ENCODE measurements around the gene SPDYE11.

DNA sequence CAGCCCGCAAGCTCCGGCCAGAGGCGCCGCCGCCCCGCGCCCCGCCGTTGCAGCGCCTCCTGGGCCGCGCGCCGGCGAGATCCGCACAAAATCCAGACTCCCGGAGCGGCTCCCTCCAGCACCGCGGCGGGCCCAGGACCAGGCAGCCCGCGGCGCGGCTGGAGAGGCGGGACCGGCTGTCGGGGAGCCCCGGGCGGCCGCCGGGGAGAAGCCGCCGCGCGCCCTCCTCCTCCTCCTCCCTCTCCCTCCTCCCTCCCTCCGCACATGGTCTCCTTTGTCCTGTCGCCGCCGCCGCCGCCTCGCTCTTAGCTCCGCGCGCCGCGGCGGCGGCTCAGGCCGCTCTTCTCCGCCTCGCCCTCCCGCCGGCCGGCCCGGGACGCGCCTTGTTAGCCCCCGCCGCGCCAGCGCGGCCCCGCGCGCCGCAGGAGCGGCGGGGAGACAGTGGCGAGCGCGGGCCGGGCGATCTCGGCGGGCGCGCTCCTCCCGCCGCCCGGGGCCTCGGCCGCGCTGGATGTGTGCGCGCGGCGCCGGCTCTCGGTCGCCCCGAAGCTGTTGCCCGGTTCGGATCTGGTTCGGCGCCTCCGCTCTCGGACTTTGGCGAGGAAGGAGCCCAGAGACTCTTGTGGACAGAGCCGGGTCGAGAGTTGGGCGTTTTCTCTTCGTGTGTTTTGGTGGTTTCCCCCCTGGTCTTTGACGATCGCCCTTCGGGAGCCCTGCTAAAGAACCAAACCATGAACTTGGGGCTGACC is 437.5 kb upstream of the GALNT17 start:
- PRO-cap, result bidirectional peak, plus-strand start at position 415 of the sequence, minus-strand start at position 388 of the sequence; bidirectional peak, plus-strand start outside the sequence, minus-strand start at position 692 of the sequence
- RAMPAGE, long total RNA, result no peak

DNA sequence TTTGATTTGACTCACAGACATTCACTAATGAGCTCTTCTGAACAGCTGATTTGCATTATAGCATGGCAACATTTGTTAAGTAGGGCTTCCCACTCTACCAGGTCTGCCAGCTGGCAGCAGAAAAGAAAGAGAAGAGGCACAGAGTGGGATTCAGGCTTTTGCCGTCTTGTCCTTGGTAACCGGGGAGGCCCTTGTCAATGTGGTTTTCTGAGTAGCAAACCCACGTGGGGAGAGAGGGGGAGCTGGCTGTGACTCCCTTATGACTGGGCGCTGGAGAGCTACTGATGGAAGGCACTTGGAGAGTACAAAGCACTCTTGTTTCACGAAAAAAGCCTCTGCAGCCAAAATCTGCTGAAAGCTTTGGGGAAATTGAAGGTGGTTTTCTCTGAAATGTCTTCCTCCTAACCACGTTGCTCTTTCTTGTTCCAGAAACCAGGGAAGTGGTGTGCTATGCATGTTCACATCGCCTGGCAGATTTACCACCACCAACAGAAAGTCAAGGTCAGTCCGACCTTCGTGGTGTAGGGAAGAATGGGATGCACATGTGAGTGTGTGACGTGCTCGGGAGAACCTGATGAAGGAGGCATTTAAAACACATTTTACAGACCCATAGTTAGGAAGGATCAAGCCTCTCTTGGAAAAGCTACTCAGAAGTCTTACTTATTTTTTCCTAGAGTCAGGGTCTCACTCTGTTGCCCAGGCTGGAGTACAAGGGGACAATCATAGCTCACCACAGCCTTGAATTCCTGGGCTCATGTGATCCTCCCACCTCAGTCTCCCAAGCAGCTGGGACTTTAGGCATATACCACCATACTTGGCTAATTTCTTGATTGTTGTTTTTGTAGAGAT is 355.0 kb upstream of the GALNT17 start:
- PRO-cap, result no peak
- RAMPAGE, long total RNA, result no peak

DNA sequence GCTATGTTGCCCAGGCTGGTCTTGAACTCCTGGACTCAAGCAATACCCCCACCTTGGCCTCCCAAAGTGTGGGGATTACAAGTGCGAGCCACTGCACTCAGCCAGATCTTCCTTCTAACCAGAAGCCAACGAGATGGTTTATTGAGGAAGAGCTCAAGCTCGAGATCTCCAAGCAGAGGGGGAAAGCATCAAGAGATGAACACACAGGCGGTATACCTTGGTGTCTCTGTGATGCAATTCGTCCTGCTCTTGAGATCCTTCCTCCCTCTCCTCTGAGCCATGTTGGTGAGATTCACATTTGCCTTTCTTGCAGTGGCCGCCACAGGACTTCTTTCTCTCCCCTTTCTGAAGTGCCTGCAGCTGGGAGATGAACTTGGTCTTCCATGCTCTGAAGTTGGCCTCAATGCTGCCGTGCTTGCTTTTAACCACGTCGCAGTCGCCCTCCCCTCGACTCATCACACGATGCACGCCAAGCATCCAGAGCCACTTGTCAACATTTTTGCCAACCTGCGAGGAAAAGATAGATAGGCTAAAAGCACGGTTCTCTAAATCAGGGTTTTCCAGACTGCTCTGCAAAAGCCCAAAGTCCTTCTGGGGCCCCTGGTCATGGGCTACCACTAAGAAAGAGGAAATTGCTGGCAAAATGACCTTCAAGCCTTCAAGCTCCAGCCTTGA is 21.0 kb downstream of the TYW1B start:
- PRO-cap, result no peak
- RAMPAGE, long total RNA, result no peak

DNA sequence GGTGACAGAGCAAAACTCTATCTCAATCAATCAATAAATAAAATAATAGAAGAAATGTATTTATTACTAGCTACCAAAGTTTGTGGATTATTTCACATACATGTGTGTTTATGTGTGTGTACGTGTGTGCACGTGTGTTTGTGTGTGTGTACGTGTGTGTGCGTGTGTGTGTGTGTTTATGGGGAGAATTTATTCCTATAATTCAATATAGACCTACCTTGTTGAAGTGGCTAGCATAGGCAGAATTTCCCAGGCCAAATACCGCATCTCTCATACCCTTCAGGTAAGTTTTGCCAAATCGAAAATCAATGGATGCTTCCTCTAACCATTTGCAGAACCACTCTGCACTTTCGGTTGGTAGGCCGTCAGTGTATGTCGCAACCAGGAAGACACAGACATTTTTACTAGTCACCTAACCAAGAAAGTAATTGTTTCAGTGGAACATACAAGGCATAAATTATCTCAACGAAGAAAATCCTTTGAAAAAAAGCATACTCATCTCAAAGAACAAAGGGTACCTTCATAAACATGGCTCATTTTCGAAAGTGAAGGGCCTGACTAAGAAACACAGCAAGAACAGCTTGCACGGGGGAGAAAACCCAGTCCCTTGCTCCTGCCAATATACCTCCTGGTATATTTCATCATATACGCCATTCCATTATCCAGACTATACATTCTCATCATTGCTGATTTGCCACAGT is 17.6 kb downstream of the TYW1B start:
- PRO-cap, result no peak
- RAMPAGE, long total RNA, result no peak

- PRO-cap, result unidirectional peak, plus-strand start at chr7:73005550; bidirectional peak, plus-strand start at chr7:73006164, minus-strand start at chr7:73005938
- RAMPAGE, long total RNA, result no peak
Observed at GRCh38 chr7:73005346-73006494, 23.8 kb downstream of the SPDYE8 start.

DNA sequence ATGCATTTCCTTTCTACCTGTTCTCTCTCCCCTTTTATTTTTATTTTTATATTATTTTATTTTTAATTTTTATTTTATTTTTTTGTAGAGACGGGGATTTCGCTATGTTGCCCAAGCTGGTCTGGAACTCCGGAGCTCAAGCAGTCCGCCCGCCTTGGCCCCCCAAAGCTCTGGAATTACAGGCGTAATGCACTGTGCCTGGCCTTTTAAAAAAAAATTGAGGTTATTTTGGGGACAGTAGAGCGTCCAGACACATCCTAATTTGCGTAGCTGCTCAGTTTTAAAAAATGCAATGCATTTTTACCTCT is 23.1 kb downstream of the SPDYE8 start:
- PRO-cap, result no peak
- RAMPAGE, long total RNA, result no peak

DNA sequence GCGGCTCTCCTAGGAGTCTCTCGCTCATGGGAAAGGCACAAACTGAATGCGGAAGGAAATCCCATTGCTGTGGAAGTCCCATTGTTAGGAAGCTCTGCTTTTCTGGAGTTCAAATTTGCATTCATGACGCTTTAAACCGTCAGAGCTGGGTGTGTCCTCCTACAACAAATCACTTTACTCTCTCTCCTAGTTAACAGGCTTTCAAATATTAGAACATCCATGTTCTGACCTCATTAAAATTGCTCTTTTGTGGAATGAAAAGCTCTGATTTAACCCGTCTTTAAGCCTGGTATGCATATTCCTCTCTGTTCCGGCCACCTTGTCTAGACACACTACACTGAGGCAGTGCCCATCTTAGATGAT is at the start of gene SPDYE11:
SPDYE11 (minus strand) TSS at position 86 of the 363 bp plus-strand sequence.
- PRO-cap, result no peak
- RAMPAGE, long total RNA, result no peak

DNA sequence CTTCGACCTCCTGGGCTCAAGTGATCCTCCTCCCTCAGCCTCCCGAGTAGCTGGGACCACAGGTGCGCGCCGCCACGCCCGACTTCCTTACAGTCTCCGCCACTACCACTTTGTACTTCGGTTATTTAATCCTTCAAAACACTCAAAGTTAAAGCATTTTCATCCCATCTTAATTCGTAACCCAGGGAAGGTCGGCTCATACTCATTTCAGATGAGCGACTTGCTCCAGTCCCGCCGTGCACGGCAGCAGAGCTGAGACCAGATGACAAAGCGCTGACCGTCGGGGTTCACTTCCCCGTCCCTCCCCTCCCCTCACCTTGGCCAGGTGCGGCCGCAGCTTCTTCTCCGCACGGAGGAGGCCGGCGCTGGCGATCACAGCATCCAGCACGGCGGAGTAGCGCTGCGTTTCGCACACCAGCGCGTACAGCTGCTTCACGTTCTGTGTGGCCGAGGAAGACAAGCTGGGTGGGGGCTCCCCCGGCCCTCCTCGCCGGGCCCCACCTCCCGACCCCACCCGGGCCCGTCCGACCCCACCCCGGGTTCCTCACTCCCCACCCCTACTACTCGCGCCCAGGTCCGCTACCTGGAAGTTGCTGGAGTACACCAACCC is 406 bp downstream of the NSUN5 start:
- PRO-cap, result no peak
- RAMPAGE, long total RNA, result no peak

DNA sequence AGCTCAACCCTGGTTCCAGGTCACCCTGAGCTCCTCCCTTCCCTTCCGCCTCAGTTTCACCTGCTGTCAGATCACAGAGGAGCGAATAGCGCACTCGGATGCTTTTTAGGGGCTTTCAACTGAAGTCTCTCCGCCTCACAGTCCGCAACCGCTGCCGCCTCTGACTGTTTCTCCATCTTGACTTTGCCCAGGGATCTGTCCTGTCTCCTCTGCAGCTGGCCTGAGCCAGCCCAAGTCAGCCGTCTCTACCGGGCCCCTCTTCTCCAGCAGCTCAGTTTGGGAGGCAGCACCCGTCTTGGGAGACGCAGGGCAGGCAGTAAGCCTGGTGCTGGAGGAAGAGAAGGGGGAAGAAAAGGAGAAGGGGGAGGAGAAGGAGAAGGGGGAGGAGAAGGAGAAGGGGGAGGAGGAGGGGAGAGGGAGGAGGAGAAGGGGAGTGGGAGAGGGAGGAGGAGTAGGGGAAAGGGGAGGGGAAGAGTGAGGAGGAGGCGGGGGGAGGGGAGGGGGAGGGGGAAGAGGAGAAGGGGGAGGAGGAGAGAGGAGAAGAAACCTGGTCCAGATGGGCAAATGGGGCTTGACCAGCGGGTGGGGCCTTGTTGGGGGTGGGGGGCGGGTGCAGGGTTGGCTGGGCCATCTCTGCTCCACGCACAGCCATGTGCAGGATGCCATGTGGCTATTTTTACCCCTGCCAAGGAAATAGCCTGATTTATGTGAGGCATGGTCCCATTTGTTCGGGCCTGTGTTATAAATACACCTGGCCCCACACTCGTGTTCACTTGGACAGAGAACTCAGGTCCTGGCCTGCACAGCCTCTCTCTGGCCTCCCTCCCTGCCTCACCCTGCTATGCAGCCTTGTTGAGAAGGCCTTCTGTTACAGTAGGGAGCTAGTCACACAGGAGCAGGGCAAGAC is 35.9 kb upstream of the FZD9 start:
- PRO-cap, result no peak
- RAMPAGE, long total RNA, result no peak

DNA sequence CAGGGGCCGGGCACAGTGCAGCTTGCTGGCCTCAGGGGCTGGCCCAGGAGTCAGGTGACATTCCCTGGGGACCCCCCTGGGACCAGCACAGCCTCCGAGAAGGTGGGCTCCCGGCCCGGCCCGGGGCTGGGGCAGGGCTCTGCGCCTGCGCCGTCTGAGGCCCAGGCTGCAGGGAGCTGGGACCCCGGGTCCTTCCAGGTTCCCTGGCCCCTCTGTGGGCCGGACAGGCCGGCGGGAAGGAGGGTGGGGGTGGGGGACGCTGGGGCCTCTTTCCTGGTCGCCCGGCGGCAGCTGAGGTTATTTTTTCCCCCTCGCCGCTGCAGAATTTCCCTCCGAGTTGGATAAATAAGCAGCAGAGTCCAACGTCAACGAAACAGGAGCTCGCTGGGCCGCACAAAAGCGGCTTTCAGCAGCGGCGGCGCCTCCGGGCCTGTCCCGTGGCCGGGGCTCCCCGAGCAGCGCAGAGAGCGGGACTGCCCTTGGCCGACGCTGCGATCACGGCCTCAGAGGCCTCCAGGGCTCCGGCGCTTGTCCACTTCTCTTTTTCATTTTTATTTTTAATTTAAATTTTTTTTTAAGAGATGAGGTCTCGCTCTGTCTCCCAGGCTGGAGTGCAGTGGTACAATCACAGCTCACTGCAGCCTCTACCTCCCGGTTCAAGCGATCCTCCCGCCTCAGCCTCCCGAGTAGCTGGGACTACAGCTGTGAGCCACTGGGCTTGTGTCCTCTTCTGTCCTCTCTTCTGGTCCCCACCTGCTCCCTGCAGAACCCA is 9.4 kb upstream of the FZD9 start:
- PRO-cap, result no peak
- RAMPAGE, long total RNA, result no peak

DNA sequence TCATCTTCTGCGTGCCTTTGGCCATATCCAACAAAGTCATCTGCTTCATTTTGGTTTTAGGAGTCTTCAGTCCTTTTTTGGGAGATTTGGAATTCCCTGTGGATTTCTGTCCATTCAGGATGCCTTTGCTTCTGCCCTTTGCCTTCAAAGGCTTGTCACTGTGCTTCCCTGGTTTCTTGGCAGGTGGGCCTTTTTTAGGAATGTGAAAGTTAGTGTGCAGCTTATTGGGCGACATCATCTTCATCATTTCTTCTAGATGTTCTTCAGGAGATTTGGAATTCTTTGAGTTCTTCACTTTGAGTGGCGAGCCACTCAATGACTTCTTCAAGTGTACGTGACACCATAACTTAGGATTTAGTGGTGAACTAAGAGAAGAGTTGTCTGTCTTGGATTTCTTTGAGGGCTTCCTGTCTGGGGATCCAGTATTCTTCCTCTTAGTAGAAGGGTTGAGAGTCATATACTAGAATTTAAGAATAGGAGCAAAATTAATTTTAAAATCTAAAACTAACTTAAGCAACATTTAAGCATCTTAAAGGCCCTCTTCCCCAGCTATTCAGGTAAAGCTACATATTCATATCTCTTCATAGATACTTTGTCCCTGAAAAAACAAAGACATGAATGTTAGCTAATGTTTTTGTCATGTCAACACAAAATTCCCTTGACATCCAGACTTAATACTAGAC is 43.8 kb downstream of the BAZ1B start:
- PRO-cap, result no peak
- RAMPAGE, long total RNA, result no peak

- PRO-cap, result no peak
- RAMPAGE, long total RNA, result no peak
Observed at GRCh38 chr7:73520292-73520719, 1.8 kb downstream of the BAZ1B start.

- PRO-cap, result no peak
- RAMPAGE, long total RNA, result no peak
Observed at GRCh38 chr7:73555709-73556149, 1.8 kb downstream of the BCL7B start.

DNA sequence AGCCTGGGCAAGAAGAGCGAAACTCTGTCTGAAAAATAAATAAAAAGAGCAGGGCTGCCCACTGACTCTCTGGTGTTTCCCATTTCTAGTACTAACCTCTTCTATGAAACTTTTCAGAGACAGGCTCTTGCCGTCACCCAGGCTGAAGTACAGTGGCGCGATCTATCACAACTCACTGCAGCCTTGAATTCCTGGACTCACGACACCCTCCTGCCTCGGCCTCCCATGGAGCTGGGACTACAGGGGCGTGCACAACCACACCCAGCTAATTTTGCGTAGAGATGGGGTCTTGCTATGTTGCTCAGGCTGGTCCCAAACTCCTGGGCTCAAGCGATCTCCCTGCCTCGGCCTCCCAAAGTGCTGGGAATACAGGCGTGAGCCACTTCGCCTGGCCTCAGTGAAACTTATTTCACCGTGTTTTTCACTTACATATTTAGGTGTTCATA is 812 bp downstream of the TBL2 start:
- PRO-cap, result no peak
- RAMPAGE, long total RNA, result no peak

GRCh38 chr7:73595902-73596719 is 17.7 kb upstream of the TBL2 start:
- PRO-cap, result no peak
- RAMPAGE, long total RNA, result no peak

- PRO-cap, result no peak
- RAMPAGE, long total RNA, result no peak
Observed at GRCh38 chr7:73602858-73603883, 21.2 kb downstream of the MLXIPL start.

DNA sequence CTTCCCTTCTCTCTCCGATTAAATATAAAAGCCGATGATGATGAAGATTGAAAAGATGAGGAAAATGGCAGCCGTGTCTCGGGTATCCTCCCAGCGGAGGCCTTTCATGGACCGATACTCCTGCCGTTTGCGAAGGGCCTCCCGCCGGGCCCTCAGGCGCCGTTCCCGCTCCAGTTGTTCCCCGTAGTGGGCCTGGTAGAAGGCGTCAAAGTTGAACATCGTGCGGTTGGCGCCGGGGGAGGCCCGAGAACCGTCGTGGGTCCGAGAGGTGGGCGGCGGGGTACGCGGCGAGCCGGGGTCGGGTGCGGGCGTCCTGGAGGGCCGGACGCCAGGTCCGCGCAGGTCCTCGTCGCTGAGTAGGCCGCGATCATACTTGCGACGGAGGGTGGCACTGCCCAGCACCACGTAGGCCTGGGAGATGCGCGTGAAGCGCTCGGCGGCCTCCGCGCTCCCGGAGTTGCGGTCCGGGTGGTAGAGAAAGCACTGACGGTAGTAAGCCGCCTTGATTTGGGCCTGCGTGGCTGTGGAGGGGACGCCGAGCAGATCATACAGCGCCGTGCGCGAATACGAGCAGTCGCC is 439 bp downstream of the DNAJC30 start:
- PRO-cap, result no peak
- RAMPAGE, long total RNA, result no peak

- PRO-cap, result no peak
- RAMPAGE, long total RNA, result no peak
Observed at GRCh38 chr7:73832656-73833228, 1.9 kb downstream of the CLDN4 start.

DNA sequence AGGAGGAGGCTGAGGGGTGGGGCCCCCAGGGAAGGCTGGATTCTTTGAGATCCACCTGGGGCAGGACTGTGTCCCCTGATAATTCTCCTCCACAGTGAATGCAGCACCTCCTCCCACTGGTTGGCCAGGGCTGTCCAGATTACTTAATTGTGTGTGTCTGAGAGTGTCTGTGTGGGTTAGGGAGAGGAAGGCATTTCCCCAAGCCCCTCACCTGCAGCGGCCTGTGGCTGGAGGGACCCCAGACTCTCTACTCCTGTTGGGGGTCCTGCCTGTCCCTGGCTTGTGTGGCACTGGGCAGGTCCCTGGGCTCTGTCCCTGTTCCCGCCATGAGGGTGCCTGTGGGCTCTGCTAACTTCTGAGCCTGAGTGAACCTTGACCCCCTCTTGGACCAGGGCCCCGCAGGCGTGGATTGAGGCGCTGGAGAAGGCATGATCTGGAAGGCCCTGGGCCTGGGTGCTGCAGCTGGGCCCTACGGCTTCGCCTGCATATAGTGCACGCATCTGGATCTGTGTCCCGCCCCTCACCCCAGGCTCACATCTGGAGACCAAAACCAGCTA is 10.4 kb downstream of the TMEM270 start:
- PRO-cap, result no peak
- RAMPAGE, long total RNA, result no peak

GRCh38 chr7:74002466-74003143 is 25.4 kb upstream of the ELN start:
- PRO-cap, result no peak
- RAMPAGE, long total RNA, result no peak

Data from OCI-LY7 (cell line).